ENCODE measurements around the genes WNT7A and RBSN.

DNA sequence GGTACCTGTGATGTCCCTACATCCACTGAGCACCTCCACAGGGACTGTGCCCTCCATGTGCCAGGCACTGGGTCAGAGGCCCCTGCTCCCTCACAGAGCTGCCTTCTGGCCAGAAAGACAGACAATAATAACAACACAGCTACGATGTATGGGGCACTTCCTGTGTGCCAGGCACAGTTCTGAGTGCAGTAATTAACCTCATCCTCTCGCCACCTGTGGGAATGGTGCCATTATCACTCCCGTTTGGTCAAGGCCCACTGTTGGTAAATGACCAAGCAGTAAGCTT, 13.8 kb downstream of the WNT7A start:
- PRO-cap: no peak

- PRO-cap: no peak
Measured at GRCh38 chr3:13879673-13881001, at the start of gene WNT7A. WNT7A (minus strand) TSS chr3:13880071.

DNA sequence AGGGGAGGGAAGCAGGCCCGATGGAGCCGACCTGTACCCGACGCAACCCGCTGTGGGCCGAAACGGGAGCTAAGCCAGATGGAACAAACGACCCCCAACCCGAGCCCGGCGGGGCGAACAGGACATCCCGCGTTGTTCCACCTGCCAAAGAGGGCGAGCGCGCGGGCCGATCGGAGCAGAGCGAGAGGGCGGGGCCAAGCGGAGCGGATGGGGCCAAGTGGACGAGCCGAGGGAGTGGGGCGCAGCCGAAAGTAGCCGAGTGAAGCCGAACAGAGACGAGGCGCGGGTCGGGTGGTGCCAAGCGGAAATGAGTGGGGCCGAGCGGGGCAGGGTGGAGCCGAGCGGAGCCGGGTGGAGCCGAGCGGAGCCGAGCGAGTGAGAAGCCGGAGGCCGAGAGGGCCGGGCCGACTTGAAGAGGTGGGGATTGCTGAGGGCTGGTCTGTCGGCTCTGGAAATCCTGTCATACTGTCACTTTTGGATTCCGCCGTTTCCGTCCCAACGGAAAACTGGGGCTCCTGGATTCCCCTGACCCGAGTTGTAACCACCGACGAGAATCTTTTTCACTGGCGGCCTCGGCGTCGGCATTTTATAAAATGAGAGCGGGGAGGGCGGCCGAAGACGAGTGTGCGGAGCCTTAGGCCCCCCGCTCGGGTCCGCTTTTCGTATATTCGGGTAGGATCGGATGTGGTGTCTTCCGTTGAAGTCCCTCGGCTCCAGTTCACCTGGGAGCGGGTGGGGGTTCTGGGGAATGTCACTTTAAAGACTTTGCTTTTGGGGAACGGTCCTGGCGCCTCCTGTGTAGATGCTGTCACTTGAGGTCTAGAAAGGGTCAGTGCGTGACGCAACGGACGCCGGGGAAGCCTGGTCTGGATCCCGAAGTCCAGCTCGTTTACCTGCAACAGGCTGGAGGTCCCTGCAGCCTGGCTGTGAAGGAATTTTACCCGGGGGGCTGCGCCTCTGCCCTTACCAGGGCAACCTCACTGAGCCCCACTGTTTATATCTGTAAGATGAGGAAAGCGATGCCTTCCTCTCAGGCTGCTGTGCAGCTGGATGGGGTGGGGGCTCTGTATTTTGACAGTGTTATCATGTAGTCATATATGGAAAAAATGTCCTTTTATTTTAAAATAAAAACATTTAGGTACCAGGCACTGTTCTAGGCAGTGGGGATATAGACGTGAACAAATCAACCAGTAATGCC, 15.7 kb upstream of the WNT7A start:
- PRO-cap: unidirectional peak, plus-strand start at position 407 of the sequence

DNA sequence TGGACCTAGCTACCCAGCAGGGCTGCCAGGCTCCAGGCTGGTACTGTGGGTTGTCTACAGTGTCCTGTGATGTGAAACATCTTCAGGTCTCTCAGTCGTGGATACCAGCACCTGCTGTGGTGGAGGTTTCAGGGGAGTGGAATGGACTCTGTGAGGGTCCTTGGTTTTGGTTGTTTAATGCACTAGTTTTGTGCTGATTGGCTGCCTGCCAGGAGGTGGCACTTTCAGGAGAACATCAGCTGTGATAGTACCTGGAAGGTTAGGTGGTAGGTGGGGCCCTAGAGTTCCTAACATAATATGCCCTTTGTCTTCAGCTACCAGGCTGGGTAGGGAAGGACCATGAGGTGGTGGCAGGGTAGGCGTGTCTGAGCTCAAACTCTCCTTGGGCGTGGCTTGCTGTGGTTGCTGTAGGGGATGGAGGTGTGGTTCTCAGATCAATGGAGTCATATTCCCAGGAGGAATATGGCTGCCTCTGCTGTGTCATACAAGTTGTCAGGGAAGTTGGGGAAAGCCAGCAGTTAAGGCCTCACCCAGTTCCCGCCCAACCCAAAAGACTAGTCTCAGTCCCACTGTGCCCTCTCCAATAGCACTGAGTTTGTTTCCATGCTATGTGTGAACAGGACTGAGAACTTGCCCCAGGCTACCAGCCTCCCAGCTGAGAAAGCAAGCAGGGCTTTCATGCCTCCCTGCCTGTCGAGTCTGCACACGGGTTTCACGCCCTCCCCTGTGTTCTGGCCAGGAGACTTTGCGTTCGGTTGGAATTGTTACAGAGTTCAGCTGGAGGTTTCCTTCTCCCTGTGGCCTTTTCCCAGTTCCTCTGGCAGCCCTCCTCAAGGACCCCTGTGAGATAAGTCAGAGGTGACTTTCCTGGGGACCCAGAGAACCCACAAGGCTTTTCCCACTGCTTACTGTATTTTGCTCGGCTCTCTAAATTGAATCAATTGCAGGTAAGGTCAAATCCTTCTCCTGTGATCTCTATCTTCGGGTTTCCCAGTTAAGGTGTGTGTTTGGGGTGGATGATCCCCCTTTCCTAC, 107.6 kb downstream of the CHCHD4 start:
- PRO-cap: no peak

GRCh38 chr3:14046878-14047412, 77.7 kb downstream of the CHCHD4 start:
- PRO-cap: no peak

GRCh38 chr3:14125483-14126537, 958 bp downstream of the TMEM43 start:
- PRO-cap: unidirectional peak, minus-strand start at chr3:14125861

- PRO-cap: no peak
Measured at GRCh38 chr3:14130600-14131162, 5.8 kb downstream of the TMEM43 start.

GRCh38 chr3:14177539-14178007, 828 bp downstream of the XPC start:
- PRO-cap: no peak

GRCh38 chr3:14358379-14358962, 43.9 kb upstream of the SLC6A6 start:
- PRO-cap: no peak

- PRO-cap: no peak
Measured at GRCh38 chr3:14410313-14411479, 8.3 kb downstream of the SLC6A6 start.

GRCh38 chr3:14415265-14415856, 13.0 kb downstream of the SLC6A6 start:
- PRO-cap: no peak

DNA sequence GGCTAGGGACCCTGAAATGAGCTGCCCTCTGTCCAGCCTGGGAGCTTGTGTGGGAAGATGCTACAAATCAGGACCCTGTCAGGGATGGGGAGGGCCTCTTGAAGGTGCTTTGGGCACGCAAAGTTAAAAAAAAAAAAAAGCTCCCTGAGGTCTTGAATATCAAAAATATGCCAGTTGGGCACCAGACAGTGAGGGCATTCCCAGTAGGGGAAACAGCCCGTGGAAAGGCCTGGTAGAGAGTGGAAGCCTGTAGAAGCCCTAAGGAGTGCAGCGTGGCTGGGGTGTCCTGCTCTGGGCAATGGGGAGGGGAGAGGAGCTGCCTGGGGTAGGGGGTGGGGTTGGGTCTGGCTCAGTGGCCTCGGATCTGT, 21.8 kb downstream of the SLC6A6 start:
- PRO-cap: no peak

DNA sequence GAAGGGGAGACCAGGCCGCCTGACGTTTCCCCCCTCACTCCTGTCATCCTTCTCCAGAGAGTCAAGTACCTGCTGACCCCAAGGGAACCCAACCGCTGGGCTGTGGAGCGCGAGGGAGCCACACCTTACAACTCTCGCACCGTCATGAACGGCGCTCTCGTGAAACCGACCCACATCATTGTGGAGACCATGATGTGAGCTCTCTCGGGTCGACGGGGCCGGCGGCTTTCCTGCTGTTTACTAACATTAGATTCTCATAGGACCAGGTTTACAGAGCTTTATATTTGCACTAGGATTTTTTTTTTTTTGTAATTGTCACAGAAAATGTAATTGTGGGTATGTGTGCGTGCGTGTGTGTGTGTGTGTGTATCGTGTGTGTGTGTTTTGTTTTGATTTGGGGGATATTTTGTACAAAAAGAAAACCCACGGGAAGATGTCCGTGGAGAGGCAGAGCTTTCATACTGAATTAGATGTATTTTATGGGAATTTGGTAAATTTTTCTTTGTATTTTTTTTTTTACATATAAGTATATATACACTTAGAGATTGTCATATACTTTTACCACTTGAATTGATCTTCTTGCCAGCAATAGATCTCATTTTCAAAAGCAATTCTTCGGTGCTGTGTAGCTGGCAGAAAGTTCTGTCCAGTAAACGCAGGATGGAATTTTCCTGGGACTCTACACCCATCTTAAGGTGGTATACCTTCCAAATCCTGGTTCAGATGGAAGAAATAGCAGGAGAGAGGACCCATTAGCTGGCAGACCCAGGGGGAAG, 55.1 kb downstream of the GRIP2 start:
- PRO-cap: no peak

DNA sequence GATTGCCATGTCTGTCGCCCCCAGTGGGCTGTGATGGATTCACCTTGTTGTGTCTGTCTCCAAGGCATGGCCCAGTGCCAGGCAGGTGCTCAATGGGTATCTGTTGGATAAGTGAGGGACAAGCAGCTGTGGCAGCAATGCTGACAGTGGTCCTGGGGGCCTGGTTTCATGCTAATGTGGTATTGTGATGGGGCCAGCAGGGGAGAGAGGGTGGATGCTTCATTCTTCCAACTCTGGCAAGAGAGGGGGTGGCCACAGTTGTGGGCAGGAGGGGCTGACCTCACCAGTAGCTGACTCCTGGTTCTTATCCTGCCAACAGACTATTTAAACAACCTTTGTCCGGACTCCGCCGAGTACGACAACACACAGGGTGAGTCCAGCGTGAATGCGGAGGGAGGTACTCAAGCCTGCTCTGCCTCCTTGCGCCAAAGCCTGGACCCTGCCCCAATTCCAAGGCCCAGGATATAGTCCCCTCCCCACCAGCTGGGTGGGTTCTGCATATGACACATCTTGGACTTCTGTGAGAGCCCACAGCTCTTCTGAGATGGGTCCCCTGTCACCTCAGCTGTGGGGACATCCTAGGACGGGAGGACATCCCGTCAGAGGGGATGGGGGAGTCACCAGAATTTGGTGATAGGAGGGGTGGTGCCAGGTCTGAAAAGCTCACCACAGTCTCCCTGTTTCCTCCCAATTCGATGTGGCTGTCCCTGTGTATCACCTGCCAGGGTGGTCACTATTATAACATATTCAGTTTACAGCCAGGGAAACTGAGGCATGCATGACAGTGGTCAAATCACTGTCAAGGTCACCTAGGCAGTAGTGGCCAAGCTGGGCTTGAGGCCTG, 47.1 kb upstream of the NR2C2 start:
- PRO-cap: no peak

DNA sequence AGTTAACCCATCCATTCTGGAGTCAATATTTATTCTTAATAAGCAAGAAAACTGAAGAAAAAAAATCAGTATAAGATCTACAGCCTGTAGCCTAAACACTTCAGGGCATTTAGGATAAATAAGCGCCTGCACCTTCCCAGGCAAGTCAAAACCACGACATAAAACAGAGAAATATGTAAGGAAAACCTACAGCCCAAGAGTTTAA, 878 bp upstream of the NR2C2 start:
- PRO-cap: no peak

- PRO-cap: no peak
Measured at GRCh38 chr3:14970219-14970485, 22.8 kb downstream of the NR2C2 start.

- PRO-cap: no peak
Measured at GRCh38 chr3:15077009-15077309, 11.8 kb upstream of the MRPS25 start.

DNA sequence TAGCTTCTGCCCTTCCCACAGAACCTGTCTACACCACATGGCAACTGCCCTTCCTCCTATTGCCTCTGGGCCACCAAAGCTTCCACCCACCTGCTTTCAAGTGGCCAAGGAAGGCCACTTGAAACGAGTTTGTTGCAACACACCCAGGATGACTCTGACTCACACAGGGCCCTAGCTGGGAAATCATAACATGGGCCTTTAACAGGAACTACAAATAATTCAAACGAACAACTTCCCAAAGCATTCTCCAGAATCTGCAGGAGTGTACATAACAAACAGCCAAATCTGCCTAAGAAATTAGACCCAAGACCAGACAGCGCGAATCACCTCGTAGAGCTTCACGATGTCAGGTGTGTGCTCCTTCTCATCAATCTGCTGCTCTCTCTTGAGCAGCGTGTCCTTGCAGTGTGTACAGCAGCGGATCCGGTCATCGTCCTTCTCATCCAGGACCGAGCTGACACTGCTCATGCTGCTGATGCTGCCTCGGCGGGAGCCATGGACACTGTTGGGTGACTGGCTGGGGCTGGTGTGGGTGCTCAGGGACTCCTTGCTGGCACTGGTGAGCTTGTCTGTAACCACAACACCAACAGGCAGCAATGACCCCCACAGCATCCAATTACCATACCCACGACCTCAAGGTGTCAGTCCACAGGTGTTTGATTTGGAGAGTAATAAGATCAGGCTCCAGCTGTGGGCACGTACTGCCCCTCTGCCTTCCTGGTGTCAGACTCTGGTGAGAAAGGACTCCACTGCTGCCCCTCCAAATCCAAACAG, 16.7 kb downstream of the RBSN start:
- PRO-cap: no peak

GRCh38 chr3:15098457-15099500, at the start of gene RBSN:
RBSN (minus strand) TSS chr3:15099148.
- PRO-cap: bidirectional peak, plus-strand start at chr3:15099297, minus-strand start at chr3:15099137

- PRO-cap: no peak
Measured at GRCh38 chr3:15107299-15107957, 8.5 kb upstream of the RBSN start.